Cardiac septum (tissue), 1 donor: ENCODE results near the gene KCNIP2.

DNA sequence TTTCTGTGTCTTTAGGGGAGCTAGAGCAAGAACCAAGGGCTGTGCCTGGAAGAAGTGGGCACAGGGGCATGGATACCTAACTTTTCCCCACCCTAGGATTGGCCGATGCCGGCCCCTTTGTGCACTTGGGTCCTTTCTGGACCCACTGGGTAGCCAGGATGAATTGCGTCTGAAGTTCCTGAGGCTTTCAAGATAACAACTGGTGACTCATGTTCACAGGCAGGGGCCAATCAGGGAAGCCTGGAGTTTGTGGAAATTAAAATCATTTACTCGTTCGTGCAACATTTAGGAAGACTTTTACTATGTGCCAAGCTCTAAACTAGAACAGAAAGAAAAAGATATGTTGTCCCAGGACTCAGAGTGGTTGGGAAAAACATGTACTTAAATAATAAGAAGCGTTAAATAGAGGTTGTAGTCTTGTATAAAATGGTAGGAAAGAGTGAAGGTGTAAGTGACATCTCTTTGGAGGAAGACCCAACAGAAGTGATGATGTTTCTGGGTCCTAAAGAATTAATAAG lies 882 bp downstream of the DPCD start:
- PRO-cap: unidirectional peak, minus-strand start at position 147 of the sequence

DNA sequence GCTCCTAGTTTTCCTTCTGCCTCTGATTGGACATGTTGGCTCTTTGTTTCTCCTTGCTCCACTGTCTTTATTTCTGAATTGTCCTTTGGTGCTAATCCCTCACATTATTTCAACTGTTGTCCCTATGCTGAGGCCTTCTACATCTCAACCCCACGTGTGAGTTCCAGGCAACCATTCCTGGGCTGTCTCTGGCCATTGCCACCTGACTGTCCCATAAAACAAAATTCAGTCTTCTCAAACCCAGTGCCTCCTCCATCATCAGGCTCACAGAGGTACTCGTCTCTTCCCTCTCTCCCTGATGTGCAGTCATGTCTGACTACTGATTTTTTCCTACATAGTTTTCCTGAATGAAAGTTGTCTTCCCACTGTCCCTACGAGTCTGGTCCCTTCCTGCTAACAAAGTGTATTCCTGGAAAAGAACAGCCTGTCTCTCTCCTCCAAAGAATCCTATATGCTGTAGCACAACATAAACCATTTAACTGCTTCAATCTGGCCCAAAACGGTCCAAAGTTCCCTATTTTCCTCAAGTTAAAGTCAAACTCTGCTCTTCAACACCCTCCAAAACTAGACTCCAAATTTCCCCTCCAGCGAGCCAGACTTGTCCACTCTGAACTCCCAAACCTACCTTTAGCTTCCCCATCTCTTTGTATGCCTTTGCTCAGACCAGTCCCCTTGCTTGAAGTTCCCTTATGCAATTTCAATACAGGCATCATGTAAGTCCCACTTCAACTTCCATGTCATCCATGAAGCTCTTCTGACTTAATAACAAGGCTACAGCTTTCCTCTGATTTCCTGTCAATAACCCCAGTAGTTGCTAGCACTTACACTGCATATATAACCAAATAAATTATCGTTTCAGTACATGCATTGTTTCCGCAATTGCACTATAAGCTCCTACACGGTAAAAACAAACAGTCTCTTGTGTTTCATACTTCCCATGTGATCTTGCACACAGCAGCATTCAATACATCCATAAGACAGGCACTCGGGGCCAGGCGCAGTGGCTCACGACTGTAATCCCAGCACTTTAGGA lies 41.8 kb downstream of the FBXW4 start:
- PRO-cap: no peak

GRCh38 chr10:101694146-101694710 lies 742 bp downstream of the FBXW4 start:
- PRO-cap: unidirectional peak, plus-strand start at chr10:101694352; unidirectional peak, plus-strand start at chr10:101694407

GRCh38 chr10:101809888-101811194 lies 7.9 kb downstream of the OGA start:
- PRO-cap: no peak

GRCh38 chr10:101828736-101829188 lies 10.5 kb upstream of the OGA start:
- PRO-cap: no peak

DNA sequence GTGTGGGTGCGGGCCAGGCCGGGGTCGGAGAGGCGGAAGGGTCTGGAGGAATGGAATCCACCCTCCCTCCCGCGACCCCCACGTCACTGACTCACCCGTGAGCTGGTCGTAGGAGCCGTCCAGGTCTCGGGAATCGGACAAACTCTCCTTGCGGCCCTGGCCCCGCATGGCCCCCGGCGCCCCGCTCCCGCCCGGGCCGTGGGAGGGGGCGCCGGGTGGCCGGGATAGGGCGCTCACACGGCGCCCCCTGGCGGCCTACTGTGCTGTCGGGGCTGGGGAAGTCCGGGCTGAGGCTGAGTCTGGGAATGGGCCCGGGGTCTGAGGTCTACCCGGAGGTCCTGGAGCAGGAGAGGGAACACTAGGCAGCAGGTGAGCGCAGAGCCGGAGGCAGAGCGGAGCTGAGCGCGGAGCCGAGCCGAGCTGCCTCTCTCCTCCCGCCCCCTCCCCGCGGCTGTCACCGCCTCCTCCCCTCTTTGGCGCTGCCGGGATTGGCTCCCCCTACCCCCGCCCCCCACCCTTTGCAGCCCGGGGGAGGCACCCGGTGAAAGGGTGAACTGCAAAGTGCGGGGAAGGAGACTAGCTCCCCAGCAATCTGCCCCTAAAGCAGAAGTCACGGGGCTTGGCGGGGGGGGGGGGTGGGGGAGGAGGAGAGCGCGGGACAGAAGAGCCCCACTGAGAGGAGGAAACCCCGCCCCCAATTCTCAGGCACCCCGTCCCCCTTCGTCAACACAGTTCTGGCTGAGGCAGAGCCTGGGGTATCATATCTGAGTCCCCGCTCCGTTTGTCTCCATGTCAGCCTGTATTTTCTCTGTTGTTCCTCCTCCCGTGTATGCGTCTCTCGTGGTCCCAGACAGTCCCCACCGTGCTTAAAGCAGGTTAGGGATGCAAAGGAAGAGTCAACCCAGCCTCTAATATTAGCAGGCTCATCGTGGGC lies at the start of gene KCNIP2:
KCNIP2 (minus strand) TSS at position 400 of the 934 bp plus-strand sequence.
- PRO-cap: no peak

- PRO-cap: no peak
These were observed 86.9 kb downstream of the ARMH3 start for GRCh38 chr10:101968888-101969603.

GRCh38 chr10:102115307-102115756 lies 4.8 kb downstream of the LDB1 start:
- PRO-cap: no peak

DNA sequence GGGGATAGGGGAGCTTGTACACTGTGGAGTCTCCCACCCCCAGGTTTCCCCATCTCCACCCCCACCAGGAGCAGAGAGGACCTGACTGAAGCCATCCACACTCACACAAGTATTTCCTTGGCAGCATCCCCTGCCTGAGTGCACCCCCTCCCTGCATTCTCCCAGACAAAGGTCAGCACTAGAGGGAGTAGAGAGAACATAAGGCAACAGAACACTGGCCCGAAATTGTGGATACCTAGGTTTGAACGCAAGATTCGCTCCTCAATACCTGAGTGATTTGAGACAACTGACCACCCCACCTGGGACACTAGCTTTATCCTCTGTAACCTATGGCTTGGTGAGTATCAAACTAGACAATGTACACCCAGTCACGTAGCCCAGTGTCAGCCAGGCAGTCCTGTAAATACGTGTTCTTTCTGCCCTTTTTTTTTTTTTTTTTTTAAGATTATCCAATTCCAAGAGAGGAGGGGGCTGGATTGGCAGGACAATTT lies 1.9 kb upstream of the LDB1 start:
- PRO-cap: unidirectional peak, minus-strand start at position 107 of the sequence

DNA sequence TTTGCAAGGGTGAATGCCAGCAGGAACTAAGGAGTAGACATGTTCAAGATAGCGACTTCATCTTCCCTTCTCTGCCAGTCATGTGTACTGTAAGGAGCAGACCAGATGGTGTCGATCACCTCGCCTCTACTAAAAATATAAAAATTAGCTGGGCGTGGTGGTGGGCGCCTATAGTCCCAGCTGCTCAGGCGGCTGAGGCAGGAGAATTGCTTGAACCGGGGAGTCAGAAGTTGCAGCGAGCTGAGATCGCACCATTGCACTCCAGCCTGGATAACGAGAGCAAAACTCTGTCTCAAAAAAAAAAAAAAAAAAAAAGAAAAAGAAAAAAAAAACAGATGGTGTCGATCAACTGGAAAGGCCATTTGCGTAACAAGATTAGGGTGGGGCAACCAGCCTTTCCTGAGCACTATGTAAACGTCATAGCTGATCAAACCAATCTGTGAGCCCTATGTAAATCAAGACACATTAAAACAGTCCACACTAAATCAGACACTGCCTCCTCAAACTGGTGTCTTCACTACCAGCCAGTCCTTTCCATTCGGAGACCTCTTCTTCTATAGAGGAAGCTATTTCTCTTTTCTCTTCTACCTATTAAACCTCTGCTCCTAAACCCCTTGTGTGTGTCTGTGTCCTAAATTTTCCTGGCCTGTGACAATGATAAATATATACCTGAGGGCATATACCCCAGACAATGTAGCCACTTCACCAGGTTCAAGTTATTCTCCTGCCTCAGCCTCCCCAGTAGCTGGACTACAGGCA lies 33.9 kb downstream of the NOLC1 start:
- PRO-cap: unidirectional peak, plus-strand start at position 495 of the sequence

DNA sequence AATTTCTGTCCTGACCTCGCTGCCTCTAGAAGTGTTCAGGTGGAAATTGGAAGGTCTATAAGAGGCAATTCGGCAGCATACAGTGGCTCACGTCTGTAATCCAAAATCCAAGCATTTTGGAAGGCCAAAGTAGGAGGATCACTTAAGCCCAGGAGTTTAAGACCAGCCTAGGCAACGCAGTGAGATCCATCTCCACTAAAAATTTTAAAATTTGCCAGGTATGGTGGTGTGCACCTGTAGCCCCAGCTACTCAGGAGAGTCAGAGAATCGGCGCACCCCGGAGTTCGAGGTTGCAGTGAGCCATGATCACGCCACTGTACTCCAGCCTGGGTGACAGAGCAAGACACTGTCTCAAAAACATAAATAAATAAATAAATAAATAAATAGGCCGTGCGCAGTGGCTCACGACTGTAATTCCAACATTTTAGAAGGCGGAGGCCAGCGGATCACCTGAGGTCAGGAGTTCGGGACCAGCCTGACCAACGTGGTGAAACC lies 2.3 kb upstream of the NFKB2 start:
- PRO-cap: no peak

- PRO-cap: no peak
These were observed 773 bp downstream of the CUEDC2 start for GRCh38 chr10:102431510-102432092.

- PRO-cap: no peak
These were observed 1.7 kb downstream of the C10orf95 start for GRCh38 chr10:102449404-102450286.

GRCh38 chr10:102450287-102451274 lies 762 bp downstream of the C10orf95 start:
- PRO-cap: bidirectional peak, plus-strand start at chr10:102450674, minus-strand start at chr10:102450600

GRCh38 chr10:102632578-102633157 lies 11.6 kb upstream of the TRIM8 start:
- PRO-cap: unidirectional peak, plus-strand start at chr10:102632844

GRCh38 chr10:102649712-102650471 lies 5.6 kb downstream of the TRIM8 start:
- PRO-cap: no peak

DNA sequence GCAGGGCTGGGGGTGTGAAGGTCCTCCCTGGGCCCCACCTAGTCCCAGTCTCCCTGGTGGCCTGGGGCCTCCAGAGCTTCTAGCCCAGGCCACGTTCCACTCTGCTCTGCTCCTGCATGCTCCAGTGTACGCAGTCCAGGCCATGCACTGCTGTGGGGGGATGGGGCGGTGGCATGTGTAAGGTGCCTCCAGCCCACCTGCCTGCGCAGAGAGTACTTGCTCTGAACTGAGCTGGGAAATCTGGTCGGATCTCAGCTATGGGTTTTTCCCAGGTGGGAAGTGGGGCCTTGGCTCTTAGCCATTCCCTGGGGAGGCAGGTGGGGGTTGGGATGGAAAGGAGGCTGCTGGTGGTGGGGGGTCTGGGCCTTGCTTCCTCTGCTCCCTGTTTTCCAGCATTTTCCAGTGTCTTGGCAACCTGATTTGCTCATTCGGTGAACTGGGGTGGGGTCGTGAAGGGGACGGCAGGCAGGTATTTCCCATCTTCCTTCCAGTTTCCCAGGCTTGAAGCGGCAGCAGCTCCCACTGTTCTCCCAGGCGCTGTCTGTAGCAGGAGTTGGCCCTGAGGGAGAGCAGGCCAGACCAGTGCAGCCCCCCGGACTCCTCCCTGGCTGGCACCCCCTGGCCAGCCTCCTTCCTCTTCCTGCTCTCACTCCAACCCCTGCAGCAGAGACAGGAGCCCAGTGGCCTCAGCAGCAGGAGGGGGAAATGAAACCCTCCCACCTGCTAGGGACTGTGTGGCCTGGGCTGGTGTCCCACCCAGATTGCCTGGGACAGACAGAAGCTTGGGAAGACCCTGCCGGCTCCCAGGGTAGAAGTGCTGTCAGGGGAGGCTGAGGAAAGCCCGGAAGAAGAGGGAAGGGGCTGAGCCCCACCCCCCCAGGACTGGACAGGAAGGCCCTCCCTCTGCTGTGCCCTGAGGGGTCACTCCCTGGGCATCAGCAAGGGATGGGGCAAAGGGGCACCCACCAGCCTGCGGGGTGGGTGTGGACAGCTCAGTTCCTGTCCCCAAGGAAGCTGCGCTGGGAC lies 6.5 kb downstream of the TRIM8 start:
- PRO-cap: no peak

DNA sequence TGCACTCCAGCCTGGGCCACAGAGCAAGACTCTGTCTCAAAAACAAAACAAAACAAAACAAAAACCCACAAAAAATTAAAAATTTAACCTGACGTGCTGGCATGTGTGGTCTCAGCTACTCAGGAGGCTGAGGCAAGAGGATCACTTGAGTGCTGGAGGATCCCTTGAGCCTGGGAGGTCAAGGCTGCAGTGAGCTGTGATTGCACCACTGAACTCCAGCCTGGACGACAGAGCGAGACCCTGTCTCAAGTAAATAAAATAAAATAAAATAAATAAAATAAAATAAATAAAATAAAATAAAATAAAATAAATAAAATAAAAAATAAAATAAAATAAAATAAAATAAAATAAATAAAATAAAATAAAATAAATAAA lies 18.8 kb downstream of the TRIM8 start:
- PRO-cap: no peak

- PRO-cap: bidirectional peak, plus-strand start at chr10:102763304, minus-strand start at chr10:102763104
These were observed 19.2 kb downstream of the WBP1L start for GRCh38 chr10:102762524-102763724.

GRCh38 chr10:102764799-102765594 lies 21.2 kb downstream of the WBP1L start:
- PRO-cap: no peak